ENCODE measurements around a stretch of chr1.

DNA sequence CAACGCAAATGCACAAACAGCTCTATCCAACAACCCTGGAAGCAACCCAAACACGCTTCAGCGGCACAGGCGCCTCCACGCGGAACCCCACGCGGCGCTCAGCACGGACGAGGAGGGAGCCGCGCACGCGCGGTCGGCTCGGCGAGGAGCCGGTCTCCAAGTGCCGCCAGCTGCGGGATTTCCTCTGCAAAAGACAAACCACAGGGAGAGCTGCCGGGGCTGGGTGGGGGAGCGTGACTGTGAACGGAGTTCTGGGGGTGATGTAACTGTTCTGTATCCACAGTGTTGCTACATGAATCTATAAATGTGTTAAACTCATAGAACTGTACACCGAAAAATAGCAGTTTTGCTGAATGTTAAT, 81.1 kb downstream of the OR4F16 start:
- PRO-cap, result no peak
- RAMPAGE, long total RNA, result no peak

DNA sequence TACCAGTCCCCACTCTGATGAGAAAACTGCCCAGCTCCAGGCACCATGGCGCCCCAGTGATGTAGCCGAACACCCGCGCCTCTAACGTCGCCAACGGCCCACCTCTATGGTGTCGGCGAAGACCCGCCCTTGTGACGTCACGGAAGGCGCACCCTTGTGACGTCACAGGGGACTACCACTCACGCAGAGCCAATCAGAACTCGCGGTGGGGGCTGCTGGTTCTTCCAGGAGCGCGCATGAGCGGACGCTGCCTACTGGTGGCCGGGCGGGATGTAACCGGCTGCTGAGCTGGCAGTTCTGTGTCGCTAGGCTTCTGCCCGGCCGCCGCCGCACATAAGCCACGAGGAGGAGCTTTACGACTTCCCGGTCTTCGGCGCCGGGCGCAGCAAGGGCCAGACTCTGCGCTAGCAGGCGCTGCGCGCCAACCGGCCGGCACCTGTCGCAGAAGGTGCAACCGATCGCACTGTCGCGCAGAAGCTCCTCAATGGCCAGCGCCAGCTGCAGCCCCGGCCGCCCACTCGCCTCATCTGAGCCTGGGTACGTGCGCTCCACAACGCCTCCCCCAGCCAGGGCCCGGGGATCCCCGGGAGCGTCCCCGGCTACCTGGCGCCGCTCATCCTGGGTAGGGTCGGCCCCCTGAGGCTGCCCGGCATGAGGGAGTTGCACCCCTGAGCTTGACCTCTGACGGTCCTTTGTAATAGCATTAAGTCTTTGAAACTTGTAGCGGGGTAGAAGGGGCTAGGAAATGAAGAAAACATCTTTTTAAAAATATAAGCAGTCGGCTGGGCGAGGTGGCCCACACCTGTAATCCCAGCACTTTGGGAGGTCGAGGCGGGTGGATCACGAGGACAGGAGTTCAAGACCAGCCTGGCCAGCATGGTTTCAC, 92.3 kb upstream of the OR4F16 start:
- PRO-cap, result bidirectional peak, plus-strand start at position 250 of the sequence, minus-strand start at position 77 of the sequence
- RAMPAGE, long total RNA, result no peak

- PRO-cap, result no peak
- RAMPAGE, long total RNA, result no peak
These were observed 108.5 kb upstream of the OR4F16 start for GRCh38 chr1:794961-795425.

- PRO-cap, result no peak
- RAMPAGE, long total RNA, result no peak
These were observed 54.0 kb upstream of the SAMD11 start for GRCh38 chr1:869751-870185.

DNA sequence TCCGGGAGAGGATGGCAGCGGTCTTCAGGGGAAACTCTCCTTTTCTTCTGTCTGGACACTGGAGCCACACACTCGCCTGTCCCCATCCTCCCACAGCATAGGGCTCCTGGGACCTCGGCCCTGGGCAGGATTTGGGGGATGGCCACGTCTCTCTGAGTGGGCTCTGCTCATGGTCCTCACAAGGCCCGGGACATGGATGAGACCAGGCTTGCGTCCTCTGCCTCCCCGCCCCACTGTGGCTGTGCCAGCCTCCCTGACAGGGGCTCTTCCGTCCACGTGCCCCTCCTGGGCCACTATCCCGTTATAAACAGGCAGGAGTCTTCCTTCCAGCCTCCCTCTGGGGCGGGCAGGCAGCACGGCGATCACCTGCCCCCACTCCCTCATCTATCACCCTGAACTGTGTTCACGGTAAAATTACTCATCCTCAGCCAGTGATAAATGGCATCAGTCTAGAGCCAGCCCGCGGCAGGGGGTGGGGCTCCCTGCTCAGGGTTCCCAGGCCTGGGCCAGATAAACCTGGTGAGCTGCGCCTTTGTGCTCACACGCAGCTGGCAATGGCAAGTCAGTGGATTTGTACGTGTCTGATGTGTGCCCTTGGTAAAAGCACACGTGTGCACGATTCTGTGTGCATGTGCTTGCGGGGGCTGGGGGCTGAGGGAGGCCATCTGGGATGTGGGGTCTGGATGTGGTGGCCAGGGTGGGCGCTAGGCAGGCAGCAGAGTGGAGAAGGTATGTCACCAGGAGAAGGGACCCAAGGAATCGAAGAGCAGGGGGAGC, 12.6 kb upstream of the SAMD11 start:
- PRO-cap, result no peak
- RAMPAGE, long total RNA, result no peak

DNA sequence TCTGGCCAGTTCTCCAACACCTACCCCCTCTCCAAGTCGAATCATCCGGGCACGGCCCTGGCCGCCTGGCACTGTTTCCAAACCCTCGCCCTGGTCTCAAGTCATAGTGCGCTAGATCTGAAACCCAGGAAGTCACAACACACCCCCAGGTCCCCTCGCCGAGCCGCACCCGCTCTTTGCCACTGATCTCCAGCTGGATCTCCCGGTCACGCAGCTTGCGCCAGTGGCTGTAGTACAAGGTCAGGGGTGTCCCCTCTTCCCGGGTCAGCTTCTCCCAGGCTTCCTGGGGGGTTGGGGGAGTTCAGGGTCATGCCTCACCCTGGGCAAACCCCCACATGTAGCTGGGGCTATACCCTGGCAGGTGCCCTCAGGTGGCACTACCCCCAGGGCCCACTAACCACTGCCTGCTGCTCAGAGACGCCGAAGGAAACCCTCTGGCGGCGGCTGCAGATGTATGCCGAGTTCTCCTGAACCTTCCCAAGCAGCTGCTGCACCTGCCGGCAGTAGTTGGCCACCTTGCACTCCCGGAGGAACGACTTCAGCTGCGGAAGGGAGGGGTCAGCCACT, 13.0 kb downstream of the NOC2L start:
- PRO-cap, result no peak
- RAMPAGE, long total RNA, result no peak

GRCh38 chr1:980522-981175, 1.2 kb downstream of the PERM1 start:
- PRO-cap, result no peak
- RAMPAGE, long total RNA, result no peak

DNA sequence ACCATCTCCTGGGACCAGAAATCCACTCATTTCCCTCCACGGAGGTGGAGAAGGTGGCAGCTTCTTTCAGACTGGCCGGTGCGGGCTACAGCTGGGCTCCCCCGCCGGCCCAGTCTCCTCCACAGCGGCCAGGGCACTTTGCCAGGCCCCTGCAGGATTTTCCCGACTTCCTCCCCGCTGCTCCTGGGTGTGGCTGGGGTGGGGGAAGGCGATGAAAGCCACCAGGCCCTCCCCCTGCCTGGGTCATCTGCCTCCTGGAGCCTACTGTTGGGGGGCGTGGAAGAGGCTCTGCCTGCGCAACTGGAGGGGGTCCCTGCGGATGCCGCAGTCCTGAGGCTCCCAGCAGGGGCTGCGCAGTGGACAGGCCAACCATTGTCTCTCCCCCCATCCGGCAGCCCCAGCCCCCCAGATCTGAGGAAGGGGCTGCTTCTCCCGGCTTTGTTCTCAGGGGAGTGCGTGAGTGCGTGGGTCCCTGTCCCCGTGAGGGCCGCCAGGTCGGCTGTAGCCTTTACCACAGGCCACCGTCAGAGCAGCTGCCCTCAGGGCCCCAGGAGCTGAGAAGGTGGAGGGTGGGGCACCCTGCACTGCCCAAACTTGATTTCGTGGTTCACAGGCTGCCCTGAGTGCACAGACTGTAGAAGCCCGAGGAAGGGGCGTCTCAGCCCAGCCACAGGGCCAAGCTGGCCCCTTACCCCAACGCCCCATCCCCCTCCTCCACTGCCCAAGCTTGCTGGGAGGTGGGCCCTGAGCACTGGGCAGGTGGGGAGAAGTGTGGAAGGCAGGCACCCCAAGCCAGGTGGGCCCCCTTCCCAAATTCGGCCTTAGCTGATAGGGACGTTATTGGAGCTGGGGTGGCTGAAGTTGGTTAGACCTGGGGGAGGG, 1.4 kb downstream of the AGRN start:
- PRO-cap, result no peak
- RAMPAGE, long total RNA, result no peak

DNA sequence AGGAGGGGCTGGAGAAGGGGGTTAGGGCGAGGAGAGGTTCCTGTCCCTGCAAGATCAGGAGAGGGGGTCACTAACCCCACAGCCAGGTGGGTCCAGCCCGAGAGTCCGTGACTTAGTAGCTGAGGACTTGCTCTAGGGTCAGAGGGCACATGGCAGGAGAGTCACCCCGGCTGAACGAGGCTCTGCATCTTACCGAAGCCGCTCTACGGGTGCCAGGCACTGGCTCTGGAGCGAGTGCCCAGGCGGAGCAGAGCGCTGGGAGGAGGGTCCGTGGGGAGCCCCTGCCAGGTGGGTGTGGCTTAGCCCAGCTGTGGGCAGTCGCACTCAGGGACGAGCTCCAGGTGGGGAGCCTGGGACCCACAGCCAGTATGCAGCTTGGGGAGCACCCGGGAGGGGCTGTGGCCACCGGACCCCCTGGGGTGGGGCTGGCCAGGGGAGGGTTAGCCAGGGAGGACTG, 3.7 kb downstream of the AGRN start:
- PRO-cap, result no peak
- RAMPAGE, long total RNA, result no peak

- PRO-cap, result no peak
- RAMPAGE, long total RNA, result no peak
These were observed 12.5 kb downstream of the AGRN start for GRCh38 chr1:1032439-1032867.

DNA sequence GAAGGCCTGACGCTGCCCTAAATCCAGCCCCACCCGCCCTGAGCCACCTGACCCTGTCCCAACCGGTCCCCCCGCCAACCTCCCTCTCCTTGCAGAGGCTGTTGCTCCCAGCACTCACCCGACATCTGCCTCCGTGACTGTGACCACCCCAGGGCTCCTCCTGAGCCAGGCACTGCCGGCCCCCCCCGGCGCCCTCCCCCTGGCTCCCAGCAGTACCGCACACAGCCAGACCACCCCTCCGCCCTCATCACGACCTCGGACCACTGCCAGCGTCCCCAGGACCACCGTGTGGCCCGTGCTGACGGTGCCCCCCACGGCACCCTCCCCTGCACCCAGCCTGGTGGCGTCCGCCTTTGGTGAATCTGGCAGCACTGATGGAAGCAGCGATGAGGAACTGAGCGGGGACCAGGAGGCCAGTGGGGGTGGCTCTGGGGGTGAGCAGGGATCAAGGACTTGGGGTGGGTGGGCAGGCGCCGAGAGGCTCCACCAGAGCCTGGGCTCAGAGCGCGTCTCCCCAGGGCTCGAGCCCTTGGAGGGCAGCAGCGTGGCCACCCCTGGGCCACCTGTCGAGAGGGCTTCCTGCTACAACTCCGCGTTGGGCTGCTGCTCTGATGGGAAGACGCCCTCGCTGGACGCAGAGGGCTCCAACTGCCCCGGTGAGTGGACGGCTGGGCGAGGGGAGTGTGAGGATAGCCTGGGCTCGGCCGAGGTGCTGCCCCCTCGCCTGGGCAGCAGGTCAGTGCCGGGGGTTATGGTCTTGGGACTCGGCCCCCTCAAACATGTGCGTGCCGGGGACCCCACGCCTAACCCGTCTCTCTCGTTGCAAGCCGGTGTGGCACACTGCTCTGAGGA, 26.6 kb downstream of the AGRN start:
- PRO-cap, result no peak
- RAMPAGE, long total RNA, result no peak

DNA sequence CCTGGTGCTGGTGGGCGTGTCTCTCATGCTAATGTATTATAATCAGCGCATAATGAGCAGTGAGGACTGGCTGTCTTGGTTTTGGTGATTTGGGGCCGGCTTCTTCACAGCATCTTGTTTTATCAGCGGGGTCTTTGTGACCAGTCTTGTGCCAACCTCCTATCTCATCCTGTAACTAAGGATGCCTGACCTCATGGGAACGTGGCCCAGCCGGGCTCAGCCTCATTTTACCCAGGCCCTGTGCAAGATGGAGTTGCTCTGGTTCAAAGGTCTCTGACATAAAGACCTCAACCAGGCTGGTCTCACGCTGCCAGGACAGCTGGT, 19.7 kb upstream of the C1orf159 start:
- PRO-cap, result no peak
- RAMPAGE, long total RNA, result no peak

DNA sequence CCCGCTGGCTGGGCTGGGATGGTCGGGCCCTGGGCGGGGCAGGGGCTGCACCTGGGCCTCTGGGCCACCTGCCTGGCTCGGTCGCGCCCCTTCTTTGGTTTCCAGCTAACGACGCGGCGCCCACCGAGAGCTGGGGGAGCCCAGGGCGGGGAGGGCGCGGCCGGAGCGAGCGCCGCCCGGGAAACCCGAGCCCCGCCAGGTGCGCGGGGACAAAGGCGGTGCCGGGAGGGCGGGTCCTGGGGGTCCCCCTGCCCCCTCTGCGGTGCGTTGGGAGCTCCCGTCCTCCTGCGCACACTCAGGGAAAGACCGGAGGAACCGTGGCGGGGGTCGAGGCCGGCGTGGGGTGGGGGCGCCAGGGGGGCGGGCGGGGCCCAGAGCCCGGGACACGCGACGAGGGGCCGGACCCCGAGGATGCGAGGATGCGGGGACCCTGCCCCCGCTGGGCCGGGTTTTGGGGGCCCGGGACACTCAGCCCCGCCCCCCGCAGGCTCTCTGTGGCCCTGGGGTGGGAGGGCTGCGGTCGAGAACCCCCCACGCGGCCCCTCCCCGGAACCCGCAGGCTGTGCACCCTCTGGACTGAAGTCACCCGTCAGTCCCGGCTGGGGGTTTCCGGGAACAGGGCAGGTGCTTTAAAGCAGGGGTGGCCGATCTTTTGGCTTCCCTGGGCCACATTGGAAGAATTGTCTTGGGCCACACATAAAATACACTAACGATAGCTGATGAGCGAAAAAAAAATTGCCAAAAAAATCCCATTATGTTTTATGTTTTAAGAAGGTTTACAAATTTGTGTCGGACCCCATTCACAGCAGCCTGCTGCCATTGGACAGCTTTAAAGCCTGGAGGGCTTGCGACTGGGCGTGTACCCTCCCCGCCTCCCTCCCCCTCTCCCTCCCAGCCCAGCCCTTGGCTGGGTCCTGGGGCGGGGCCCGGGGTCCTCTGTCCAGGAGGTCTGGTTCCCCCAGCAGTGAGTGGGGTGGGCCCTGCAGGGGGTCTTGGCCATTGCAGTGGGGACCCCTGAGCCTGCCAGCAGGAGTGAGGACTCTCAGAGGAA, 21.3 kb upstream of the C1orf159 start:
- PRO-cap, result no peak
- RAMPAGE, long total RNA, result no peak

DNA sequence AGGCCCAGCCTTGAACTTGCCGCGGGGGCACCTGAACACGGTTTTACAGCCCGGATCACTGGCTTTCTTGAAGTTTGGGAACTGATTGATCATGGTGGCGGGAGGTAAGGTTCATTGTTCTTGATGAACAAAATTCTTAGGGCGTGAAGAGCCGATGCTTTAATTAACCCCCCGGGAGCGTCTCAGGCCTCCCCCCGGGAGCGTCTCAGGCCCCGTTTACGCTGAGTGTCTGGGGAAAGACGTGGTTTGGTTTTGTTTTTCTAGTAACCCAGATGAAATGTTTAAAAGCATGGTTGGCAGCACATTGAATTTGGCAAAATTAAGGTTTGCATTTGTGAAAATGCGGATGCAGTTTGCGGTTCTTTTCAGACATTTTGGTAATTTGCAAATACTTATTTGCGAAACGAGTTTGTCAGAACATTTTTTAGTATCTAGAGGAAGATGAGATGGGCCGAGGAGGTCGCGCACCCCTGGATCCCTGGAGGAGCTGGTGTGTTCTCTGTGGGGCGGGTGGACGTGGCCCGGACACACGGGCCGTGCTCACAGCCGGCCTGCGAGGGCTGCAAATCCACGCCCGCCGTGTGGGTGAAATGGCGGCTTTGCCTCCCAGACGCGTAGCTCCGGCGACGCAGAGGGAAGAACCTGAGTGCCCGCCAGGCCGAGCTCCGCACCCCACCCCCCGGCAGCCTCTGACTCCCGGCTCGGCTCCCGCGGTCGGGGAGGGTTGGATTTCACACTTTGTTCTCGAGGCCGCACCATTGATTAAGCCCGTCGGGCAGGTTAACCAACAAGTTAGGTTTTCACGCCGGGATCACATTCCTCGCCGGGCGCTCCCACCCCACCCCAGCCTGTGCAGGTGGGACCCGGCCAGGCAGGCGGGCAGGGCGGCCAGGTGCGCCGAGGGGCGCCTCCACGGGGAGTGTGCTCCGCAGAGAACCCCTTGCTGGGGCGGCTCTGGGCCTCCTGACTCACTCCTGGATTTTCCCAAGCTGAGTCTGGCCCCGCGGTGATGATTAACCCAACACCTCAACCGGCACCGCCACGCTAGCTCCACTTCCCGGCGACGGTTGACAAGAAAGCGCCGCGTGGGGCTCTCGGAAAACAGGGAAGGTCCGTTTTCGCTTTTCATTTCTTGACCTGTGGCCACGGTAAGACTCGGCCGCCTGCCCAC, 9.3 kb upstream of the TTLL10 start:
- PRO-cap, result no peak
- RAMPAGE, long total RNA, result no peak

GRCh38 chr1:1221389-1222255, 7.7 kb upstream of the TNFRSF4 start:
- PRO-cap, result no peak
- RAMPAGE, long total RNA, result no peak

DNA sequence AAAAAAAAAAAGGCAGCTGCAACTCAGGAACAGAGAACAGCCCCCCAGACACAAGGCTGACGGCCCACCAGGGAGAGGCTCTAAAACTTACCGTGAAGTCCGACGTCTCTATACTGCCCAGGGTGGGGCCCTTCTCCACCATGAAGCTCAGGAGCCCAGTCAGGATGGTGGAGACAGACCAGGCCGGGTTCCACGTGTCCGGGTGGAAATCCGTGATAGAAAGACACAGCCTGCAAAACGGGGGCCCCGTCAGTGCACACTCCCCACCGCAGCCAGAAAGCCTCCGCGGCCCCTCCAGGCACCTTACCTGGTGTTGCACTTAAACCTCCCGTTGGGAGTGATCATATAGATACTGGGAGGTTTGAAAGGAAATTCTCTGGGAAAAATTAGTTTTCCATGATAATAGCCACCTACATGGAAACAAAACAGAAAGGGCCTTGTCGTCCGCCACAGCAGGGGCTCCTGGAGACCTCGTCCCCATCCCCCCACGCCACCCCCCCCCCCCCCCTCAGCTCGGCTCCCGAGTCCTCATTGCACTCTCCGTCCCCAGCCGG, 10.5 kb upstream of the C1QTNF12 start:
- PRO-cap, result no peak
- RAMPAGE, long total RNA, result no peak

GRCh38 chr1:1303763-1303995, 4.1 kb downstream of the ACAP3 start:
- PRO-cap, result no peak
- RAMPAGE, long total RNA, result no peak

- PRO-cap, result no peak
- RAMPAGE, long total RNA, result no peak
These were observed 3.6 kb downstream of the ACAP3 start for GRCh38 chr1:1303996-1304655.

- PRO-cap, result no peak
- RAMPAGE, long total RNA, result no peak
These were observed 1.1 kb downstream of the PUSL1 start for GRCh38 chr1:1309230-1310250.

DNA sequence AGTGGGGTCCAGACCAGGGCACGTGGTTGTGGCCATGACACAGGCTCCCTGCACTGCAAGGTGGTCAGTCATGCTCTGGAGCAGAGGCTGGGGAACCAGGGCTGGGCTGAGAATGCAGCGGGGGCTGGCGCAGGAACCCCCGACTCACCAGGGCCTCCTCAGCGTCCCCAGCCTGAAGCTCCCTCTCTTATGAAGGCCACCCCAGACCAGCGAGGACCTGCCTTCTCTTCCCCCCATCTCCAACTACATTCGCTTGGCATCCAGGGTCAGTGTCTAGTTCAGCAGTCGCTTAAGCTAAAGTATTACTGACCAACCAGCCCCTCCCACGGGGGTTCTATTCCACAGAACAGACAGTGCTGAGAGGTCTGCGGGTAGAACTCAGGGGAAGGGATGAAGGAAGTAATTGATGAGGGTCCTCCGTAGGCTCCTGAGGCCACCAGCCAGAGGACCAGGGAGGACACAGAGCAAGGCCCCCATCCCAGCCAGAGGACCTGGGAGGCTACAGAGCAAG, 2.5 kb downstream of the DVL1 start:
- PRO-cap, result no peak
- RAMPAGE, long total RNA, result no peak